Ureter (tissue), 1 donor: ENCODE data around the gene TTBK1.

GRCh38 chr6:42572386-42573026 lies 8.7 kb downstream of the UBR2 start:
- PRO-cap = no peak

- PRO-cap = no peak
Observed at GRCh38 chr6:42767450-42768220, 14.2 kb upstream of the BICRAL start.

GRCh38 chr6:42784278-42784550 lies 2.4 kb downstream of the BICRAL start:
- PRO-cap = no peak

GRCh38 chr6:42788564-42789433 lies 6.9 kb downstream of the BICRAL start:
- PRO-cap = no peak

DNA sequence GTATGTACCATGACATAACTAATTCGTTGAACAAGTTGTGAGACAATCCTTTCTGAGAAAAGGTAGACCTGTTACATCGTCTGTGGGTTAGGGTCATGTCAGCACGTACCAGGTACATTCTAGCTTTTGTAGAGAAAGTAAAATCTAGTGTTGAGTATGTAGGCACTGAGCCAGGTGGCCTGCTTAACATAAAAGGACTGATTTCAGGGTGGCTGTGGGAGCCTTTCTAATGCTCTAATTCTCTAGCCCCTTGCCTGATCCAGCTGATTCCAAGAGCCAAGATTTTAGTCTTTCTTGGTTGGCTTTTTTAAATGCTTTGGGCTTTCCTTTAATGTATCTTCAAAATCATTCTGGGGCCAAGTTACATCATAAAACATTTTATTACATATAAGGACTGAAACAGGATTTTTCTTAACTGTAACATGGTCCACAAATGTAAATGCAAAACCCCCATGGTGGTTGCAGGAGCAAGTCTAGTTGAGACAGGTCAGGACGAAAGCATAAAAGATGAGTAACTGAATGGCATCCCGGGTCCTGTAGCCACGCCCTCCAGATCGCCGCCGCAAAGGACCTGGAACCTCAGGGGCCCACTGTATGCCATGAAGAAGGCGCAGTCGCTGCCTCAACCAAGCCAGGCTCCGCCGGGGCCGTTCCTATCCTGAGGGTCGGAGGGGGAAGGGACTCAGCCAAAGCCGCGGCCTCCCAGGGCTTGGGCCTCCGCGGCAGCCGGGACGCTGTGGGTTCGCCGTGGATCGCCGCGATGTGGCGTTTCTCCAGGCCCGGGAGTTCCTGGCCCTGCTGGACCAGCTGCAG lies 511 bp downstream of the C6orf226 start:
- PRO-cap = no peak

DNA sequence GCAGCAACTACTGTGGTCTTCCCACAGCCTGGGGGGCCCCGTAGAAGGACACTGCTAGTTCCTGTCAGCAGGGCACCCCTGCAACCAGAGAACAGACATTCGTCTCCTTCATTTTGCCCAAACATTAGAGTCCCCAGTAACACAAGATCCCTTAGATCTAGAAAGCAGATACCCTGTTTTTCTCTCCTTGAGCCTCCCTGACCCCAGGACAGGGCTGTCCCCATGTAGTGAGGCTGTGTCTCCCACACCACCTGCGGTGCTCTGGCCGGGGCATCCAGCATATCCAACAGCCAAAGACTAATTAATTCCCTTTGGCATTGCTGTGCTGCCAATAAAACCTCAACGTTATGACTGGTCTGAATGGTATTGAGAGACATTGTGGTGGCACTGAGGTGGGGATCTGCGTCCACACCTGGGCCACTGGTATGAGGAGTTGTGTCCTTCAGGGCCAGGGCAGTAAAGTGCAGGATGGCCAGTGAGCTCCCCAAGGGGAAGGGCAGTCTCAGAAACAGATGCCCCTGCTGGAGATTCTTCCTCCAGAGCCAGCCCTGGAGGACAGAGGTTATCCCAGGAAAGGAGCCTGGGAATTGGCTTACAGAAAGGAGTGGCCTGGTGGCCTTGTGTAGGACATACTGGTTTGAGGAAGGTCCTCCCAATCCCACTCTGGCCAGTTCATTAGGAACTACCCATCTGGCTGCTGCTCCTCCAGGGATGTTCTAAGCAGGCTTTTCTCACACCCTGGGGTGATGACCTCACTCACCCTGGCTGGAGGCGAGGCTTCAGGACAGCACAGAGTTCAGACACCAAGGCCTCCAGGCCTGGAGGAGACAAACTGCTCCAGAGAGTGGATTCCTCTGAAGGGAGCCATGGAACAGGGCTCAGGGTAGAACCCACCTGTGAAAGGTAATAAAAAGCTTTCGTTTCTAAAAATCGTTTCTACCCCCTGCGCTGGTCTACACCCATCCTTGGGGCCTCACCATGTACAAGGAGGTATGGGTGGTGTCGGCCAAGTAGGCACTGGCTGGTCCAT lies 8.7 kb downstream of the GNMT start:
- PRO-cap = no peak

DNA sequence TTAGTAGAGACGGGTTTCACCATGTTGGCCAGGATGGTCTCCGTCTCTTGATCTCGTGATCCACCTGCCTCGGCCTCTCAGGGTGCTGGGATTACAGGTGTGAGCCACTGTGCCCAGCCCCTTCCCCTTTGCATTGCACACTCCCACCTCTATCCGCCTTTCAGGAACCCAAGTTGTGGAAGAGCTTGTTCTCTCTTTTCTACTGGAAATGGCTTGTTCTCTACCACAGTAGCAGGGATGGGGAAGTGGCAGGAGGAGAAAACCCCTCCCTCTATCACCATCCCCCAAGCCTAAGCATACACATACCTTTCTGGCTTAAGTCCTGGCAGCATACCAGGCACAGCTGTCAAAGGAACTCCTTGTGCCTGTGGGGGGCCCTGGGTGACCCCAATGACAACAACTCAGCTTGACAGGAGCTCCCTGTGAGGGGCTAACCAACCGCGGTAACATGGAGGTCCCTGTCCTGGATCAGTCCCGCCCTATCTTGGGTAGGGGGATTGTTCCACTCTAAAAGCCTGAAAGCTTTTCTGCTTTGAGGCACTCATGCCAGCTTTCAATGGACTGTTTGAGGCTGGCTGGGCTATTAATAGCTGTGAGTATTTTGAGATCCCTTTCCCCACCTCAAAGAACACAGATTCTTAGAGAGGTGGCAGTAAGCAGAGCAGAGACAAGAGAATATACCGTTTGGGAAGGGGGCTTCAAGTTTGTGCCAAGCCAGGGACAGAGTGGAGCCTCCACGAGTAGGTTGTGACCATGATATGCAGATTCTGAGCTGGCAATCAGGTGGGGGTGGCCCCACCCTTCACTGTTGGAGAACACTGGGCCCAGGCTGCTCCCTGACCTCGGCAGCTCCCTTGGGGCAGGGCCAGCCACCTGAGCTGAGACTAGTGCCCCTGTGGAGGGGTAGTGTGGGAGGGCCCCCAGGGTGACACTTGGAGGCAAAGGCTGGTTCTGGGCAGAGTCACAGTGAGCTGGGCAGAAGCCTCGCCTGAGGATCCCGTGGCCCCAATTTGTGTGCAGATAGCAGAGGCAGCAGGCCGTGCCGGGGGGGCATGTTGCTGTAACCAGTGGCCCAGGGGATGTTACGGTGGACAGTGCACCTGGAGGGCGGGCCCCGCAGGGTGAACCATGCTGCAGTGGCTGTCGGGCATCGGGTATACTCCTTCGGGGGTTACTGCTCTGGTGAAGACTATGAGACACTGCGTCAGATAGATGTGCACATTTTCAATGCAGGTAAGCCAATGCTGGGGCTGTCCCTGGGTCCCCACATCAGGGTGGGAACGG lies 2.5 kb downstream of the KLHDC3 start:
- PRO-cap = no peak

GRCh38 chr6:43040312-43041181 lies 13.1 kb downstream of the CUL7 start:
- PRO-cap = no peak

DNA sequence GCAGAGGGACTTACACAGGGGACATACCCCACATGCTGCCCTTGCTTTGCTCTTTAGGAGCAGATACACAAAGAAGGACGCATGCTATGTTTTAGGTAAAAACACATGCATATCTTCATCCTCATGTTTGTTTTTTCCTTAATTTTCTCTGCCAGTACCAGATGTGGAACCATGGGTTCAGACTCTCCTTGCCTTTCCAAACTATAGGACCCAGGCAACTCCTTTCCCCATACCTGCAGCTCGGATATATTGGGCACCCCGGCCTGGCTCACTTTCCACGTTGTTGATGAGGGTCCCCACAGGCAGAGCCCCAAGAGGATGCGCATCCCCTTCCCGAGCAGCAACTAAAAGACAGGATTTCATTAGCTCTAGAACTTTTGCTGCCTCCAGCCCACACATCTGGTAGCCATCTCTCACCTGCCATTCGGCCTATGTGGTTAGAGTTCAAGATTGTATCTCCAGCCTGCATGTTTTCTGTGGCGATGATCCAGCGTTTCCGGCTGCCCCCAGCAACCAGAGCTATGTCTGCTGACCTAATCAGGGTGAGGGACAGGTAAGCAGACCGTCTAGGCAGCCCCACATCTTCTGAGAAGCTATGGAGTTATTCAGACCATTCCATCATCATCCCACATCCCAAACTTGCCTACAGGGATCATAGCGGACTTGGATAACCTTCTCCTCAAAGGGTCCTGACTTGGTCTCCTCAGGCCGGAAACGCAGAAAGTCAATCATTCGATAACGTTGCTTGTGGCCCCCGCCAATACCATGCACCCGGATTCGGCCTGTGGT lies 2.2 kb upstream of the CUL7 start:
- PRO-cap = no peak

- PRO-cap = no peak
Observed at GRCh38 chr6:43058331-43059005, 766 bp downstream of the MRPL2 start.

GRCh38 chr6:43072750-43073149 lies 3.4 kb upstream of the PTK7 start:
- PRO-cap = no peak

GRCh38 chr6:43173400-43174144 lies 2.5 kb downstream of the SRF start:
- PRO-cap = no peak

DNA sequence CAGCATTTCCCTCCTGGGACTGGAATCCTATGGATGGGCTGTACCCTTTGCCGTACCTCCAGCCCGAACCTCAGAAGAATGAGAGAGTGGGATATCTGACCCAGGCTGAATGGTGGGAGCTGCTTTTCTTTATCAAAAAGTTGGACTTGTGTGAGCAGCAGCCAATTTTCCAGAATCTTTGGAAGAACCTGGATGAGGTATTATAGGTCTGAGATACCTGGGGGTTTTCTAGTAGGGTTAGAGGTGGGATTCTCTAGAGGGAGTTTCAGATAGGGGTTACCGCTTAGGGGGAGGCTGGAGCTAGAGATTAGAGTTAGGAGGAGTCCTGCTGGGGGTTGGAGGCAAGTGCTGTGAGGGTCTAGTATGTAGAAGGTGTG lies 5.2 kb downstream of the CUL9 start:
- PRO-cap = no peak

DNA sequence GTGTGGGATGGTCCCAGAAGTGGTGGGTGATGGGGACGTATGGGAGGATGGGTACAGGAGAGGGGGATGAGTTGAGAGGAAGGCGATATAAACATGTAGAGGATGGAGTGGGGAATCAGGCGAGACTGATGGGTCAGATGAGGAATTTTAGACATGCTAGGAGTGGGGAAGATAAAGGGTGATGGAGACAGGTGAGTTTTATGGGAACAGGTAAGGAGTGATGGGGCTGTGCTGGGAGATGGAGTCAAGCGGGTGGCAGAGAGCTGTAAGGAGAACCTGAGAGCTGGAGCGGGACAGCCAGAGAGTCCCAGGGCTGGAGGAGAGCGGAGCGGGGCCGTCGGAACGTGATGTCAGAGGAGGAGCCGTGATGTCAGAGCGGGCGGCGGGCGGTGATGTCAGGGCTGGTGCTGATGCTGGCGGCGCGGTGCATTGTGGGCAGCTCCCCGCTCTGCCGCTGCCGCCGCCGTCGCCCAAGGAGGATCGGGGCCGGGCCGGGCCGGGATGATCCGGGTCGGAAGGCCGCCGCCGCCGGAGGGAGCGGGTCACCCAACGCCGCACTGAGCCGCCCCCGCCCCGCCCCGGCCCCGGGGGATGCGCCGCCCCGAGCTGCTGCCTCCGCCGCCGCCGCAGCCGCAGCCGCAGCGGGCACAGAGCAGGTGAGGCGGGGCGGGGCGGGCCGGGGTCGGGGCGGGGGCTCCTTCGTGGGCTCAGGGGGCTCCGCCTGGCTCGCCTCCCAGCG lies at the start of gene TTBK1:
Gene TTBK1, plus strand, starts transcription at position 429 of the 739 bp plus-strand sequence.
- PRO-cap = no peak

DNA sequence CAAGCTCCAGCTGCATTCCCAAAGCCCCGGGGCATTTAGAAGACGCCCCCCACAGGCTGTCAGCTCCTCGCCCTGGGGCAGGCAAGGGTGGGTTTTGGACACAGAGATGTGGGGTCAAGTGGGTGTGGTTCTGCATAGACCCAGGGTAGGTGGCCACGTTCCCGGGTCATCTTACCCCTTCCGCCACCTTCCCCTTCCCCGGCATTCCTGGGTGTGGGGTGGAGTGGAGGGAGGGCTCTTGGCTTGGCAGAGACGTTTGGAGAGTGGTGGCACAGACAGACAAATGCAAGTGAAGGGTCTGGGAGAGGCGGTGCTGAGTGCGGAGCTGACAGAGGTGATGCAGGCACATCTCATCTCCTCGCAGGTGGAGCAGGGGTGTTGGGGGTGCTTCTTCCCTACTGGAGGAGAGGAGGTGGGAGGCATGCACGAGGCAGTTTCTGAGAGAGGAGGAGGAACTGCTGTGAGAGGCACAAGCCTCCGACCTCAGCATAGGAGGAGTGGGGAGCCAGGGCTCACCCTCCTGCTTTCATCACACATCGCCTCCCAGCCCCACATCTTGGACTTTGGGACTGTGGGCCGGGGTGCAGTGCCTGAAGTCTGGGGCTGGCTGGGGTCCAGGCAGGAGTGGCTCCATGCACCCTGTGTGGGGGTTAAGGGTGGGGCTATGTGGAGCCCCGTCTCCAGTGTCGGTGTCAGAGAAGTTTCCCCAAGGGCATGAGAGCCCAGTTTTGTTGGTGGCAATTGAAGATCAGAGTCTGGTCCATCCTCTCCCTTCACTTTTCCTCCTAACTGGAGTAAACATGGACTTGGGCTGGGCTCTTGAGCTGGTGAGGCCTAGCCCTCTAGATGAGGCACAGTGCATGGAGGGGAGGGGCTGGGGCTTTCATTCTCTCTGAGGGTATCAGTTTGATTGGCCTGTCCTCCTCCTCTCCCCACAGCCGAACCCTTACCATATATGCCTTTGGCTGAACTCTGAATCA lies 20.3 kb upstream of the SLC22A7 start:
- PRO-cap = no peak

DNA sequence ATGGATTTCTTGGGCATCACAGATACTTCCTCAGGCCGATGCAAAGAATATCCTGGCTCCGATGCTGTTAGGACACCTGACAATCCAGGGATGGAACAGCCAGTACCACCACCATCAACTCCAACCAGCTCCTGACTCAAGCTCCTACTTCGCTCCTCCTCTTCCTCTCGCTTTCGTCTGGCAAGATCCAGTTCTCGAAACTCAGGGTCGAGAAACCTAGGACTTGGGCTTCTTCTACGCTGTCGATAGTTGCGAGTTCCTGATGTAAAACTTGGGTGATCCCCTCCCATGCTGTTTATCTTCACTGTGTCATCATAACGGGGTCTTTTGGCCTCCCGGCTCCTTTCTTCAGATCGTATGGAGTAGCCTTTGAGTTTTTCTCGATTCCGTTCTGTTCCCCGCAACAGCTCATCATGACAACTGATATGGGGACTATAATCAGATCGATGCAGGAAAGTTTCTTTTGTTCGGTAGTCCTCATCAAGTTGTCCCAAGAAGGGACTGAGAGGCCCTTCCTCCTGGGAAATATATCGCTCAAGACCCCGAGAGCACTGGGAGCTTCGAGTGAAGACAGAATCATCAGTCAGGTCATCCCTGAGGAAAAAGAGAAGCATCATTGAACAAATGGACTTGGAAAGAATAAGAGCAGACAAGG lies 12.1 kb downstream of the ZNF318 start:
- PRO-cap = no peak

- PRO-cap = no peak
Observed at GRCh38 chr6:43428031-43428482, 716 bp downstream of the ABCC10 start.

GRCh38 chr6:43456239-43456425 lies 784 bp upstream of the DLK2 start:
- PRO-cap = no peak

- PRO-cap = bidirectional peak, plus-strand start at chr6:43772411, minus-strand start at chr6:43772434
Observed at GRCh38 chr6:43772215-43773238, 2.5 kb downstream of the VEGFA start.

DNA sequence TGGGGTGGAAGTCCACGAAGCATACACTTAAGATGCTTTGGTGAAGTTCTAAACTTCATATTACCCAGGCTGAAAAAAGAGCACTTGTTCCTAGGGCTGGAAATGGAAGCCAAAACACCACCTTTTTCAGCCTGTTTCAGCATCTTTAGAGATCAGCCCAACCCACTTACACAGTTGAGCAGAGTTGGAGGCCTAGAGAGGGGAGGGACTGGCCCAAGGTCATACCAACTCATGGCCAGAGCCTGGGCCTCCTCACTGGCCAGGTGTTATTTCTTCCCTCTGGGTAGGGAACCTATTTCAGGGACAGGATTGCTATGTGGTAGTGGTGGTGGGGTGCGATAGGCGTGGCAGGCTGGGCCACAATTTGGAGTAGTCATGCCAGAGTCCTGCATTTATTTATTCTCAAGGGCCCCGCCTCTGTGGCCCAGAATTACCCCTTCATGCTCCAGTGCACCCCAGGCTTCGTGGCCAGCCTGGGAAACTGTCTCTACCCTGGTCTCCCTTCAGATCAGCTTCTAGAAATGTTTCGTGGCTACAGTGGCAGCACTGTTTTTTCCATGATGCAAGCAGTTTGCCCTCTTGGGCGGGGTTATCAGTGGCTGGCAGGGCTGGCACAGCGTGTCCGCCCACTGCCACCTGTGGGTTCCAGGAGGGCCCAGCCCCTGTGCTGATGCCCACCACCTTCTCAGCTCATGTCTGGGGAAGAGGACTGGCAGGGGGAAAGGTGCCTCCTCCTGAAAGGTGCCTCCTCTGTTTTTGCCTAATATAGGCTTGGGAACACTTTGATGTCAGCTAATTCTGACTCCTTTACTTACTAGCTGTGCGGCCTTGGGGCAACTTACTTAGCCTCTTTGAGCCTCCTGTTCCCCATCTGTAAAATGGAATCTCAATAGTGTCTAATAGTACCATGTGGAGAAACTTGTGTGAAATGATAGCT lies 6.3 kb downstream of the VEGFA start:
- PRO-cap = no peak